H7 (cell line): ENCODE results near the genes DERA, CAPZA3 and GOLT1B.

DNA sequence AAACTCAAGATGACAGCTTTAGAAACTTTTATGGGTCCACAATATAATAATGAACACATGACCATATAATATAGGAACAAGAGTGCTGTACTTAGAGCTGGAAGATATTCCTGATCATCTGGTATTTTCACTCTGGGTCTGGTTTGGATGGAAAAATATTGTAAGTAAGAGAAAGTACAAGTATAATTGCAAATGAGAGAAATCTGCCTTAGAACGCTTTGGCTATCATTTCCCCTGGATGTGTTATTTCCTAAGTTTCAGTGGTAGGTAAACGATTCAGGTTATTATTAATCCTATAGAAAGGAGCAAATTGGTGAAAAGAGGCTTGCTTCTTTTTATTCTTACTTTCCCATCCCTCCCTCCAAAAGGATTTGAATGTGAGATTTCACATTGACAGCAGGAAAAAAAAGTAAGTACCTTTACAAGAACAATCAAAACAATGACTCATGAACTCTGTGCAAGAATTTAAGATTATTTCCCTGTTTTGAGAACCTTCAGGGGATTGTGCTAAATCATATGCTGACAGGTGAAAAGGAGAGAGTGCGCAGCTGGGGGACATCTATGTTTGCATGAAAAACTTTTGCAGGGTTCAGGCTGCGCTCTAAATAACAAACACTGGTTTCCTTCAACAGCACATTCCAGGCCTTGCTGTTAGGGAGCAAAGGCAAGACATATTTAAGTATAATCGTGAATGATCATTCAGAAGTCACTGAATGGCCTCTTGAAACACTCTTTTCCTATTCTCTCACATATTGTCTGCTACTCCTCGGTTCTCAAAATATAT is 27.4 kb downstream of the RERG start:
- RAMPAGE, long total RNA = no peak

DNA sequence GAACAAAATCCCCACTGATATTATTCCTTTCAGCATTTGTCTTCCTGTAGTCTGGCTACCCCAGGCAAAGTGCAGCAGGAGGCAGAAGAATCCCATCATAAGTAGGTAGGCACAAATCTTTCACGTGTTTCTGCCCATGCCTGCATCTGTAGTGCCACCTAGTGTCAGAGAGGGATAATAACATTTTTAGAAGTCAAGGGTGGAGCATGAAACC is 47.7 kb upstream of the RERG start:
- RAMPAGE, long total RNA = no peak

DNA sequence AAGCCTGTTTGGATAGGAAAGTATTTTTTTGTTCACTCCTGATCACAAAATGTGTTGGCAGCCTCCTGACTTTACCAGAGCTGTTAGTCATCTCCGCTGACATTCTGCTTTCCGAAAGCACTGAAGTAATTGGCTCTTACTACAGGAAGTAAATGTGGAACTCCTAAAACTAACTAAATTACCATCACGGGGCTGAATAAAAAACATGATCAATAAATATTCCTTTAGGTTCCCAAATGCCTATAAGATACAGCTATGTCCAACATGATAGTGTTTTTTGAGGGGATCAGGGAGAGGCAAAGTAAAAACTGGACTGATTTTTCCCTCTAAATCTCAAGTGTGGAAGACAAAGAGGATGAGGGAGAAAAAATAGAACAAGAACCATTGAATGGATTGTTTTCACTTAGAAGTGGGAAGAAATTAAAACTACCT is 225.4 kb downstream of the EPS8 start:
- RAMPAGE, long total RNA = no peak

DNA sequence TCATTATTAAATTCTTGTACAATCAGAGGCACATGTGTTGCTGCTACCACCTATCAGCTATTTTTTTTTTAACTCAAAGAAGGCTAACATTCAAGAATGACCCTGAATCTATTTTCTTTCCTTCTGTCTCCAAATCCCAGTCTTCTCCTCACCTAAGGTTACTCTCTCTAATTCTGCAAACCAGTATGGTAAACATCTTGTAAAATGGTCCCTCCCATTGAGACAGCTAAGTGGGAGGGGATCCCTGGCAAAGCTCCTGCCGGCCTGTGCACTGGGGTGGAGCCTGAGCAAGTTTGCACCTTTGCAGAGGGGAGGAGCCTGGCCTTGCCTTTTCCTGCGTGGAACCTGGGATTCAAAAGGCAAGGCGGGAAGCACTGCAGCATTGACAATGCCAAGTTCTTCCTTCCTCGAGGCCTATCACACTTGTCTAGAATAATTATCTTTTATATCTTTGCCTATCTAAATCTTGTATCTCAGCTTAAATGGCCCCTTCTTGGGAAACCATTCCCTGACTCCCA is 83.2 kb downstream of the EPS8 start:
- RAMPAGE, long total RNA = no peak

DNA sequence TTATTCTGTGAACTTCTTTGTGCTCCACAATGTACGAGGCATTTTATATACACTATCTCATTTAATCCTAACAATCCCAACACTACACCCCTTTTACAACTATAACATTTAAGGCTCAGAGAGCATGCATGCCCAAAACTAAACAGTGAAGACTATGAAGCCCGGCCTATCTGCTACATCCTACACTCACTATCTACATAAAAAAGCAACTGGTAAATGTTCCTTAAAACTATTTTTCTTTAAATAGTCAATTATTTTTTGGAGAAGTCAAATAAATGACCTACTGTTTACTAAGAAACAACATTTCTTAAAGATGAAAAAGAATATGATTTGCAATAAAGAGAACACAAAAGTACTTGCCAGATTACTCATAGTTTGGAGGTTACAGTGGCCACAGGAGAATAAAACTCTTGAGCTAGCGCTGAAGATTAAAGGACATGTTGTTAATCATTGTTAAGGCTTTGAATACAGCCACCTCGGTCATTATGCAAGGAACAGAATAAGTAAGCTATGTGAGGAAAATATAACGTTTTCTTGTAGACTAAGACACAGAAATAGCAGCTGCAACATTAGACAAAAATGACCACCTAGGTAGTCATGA is 56.7 kb downstream of the EPS8 start:
- RAMPAGE, long total RNA = no peak

GRCh38 chr12:15904081-15904770 is 6.9 kb upstream of the DERA start:
- RAMPAGE, long total RNA = no peak

DNA sequence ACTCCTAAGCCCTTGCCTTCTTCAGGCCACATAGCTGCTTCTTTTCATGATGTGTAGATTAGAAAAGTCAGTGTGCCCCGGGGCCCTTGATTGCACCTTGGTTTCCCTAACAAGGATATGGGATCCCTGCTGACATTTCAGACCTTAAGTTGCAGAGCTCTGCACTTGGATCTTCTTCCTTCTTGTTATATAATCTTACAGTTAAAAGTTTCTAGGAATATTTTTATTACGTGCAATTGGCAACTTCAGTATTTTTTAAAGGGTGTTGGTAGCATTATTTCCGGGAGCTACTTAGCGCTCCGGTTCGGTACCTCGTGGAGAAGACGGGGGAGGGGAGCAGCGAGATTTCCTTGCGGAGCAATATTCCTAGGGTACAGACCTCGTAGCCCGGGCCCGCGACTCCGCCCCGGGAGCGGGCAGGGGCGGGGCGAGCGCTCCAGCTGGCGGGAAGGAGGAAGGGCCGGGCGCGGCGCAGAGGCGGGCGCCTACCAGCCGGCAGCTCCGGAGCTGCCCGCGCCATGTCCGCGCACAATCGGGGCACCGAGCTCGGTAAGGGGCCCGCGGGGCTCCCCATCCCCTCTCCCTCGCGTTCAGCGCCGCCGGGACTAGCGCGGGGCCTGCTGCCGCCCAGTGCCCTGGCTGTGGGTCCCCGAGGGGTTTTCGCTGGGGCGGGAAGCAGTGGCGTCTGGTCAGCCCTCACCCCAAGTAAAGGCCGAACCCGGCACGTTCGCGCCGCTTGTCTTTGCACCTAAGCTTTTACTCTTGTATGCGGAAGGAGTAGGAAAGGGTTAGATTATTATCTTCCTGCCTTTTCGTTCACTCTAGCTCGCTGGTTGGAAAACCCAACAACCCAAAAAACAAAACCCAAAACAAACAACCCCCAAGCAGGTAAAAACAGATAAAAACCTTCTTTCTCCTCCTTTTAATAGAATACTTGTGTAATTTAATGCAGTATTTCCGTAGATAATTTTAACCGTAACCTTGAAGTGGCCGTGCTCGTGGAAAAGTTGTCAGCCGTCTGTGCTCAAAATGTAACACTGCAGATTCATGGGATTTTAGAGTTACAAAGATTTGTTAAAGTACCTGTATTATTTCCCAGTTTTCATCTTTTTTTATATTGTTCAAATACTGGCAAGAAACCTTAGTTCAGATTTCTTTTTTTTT is at the start of gene DERA:
TSS of gene DERA (plus strand) at position 467 of the 1,164 bp plus-strand sequence.
- RAMPAGE, long total RNA = start-site peak on the plus strand centred at position 471 of the sequence, 67 bp wide, 294 reads

- RAMPAGE, long total RNA = no peak
Observed at GRCh38 chr12:16281032-16281575, 3.6 kb upstream of the SLC15A5 start.

- RAMPAGE, long total RNA = no peak
Observed at GRCh38 chr12:16600355-16601141, 5.4 kb downstream of the LMO3 start.

- RAMPAGE, long total RNA = no peak
Observed at GRCh38 chr12:16607911-16608501, 2.0 kb upstream of the LMO3 start.

GRCh38 chr12:18242575-18243111 is 18.7 kb upstream of the PIK3C2G start:
- RAMPAGE, long total RNA = no peak

DNA sequence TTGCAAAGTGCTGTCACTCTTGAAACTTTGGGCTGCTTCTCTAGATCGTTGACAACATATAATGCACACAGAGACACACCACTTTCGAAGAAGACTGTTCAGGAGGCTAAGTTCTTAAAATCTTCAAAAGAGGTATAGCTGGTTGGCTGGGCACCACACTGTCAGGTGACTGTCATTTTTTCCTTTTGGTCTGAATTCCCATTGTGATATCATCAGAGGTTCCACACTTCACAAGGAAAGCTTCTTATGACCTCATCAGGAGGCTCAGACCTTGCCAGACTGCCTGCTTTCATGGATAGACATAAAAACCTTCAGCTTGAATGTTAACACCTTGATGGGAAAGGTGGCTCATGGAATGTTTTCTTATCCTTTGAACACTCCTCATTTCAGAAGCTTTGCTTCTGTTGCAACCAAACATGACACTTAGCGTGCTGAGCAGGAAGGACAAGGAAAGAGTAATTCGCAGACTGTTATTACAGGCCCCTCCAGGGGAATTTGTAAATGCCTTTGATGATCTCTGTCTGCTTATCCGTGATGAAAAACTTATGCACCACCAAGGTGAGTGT is at the start of gene CAPZA3:
TSS of gene CAPZA3 (plus strand) at position 267 of the 566 bp plus-strand sequence.
- RAMPAGE, long total RNA = no peak

- RAMPAGE, long total RNA = no peak
Observed at GRCh38 chr12:19036823-19037337, 92.7 kb upstream of the PLEKHA5 start.

DNA sequence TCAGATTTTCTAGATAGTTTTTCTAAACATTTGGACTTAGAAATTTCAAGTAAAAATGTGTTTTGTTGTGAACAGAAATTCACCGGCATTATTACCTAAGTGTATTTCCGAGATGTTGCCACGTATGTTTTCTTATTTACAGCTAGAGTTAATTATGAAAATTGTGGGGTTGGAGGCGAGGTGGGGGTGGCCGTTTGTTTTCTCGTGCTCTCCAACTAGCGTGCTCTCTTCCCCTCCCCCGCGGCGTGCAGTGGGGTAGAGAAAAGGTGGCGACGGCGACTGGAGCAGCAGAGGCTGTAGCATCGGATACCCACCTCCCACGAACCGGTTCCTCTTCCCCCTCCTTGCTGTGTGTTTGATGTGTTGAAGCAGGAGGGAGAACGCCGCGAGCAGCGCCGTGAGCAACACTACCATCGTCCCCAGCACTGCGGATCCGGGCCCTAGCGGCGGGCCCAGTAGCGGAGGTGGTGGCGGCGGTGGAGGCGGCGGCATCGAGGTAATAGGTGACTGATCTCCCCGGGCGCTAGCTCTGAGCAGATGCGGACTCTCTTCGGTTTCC is 133.1 kb upstream of the AEBP2 start:
- RAMPAGE, long total RNA = no peak

- RAMPAGE, long total RNA = no peak
Observed at GRCh38 chr12:19439110-19439402, 236 bp upstream of the AEBP2 start.

DNA sequence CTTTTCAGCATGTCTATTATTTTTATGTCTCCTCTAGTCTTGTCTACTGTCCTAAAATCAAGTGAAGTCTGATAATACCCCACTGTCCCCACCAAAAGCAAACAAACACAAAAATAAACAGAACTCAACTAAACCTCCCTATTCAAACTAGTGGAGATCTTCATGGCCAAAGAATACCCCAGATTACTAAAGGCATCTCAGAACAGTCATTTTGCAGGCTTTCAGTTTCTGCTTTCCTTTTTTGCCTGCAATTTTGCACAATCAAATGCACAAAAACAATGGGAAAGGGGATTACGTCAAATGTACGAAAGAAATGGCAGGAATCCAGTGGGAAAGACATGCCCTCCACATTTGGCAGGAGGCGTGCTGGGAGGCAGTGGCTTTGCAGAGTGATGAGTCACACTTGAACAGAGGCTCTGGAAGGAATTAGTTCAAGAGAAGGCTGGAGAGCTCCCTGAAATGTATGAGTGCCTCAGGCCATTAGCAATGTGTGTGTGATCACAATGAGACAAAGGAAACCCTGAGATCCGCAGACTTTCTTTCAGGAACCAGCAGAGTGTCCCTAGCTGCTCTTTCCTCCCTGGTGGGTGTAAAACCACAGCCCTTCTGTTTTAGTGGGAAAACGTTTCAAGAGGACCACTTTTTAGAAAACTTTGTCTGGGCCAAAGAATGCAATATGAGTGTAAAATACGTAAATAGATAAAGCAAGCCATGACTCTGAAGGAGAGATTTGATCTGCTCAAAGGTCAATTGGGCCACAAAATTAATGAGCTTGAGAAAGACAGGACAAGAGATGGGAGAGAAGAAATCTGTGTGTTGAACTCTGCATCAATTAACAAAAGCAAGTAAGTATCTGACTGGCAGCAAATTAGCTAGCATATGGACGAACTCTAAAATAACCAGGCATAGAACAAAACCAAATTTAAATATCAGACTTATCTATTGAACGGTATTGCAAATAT is 155.6 kb upstream of the PDE3A start:
- RAMPAGE, long total RNA = no peak

DNA sequence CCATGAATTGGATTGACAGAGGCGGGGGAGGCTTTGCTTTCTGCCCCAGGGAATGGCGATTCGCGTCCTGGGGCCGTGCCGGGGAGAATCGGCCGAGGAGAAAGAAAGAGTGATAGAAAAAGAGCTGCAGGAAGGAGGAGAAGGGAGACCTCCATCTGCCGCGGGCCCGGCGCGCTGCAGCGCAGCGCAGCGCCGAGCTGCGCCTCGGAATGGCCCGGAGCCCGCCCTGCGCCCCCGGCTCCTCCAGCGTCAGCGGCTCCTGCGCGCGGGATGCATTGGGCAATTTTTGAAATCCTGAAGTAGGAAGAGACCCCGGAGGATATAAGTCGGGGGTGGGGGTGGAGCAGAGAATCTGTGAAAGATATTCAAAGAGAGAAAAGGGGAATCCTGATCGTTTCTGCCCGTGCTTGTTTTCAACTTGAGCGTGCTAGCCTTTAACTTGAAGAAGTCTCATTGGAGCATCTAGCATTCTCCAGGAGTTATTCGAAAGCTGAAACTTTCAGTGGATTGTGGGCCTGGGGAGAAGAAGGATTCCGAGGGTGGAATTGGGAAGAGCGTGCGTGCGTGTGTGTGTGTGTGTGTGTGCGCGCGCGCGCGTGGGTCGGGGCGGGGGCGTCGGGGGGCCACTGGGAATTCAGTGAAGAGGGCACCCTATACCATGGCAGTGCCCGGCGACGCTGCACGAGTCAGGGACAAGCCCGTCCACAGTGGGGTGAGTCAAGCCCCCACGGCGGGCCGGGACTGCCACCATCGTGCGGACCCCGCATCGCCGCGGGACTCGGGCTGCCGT is 485 bp downstream of the PDE3A start:
- RAMPAGE, long total RNA = no peak

GRCh38 chr12:21394714-21395692 is 22.3 kb downstream of the IAPP start:
- RAMPAGE, long total RNA = no peak

- RAMPAGE, long total RNA = no peak
Observed at GRCh38 chr12:21438933-21439497, 1.6 kb downstream of the PYROXD1 start.

GRCh38 chr12:21501731-21502437 is at the start of gene GOLT1B:
Gene GOLT1B, plus strand, starts transcription at chr12:21501789.
- RAMPAGE, long total RNA = start-site peak on the plus strand at chr12:21501816-21501828, 38 reads